ENCODE data around the gene TXNDC9.

DNA sequence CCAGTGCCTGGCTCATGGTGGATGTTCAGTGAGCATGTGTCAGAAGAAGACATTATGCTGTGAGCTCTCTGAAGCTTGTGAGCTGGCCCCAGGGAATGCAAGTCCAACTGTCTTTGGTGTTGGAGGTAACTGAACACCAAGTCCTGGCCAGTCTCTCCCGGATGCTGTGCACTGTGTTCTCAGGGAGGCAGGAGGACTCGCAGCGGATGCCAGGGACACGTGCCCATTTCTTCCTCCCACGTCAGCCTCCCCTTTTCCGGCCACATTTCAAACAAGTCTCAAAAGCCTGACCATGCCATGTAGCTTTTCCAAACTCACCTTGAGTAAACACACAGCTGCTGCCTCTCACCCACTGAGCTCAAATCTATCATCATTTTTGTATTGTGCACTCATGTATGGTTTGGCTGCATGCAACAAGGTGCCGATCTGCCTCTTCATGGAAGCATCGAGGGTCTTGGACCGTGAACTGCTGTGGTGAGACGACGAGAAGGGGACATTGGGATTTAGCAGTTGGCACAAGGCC lies 44.3 kb upstream of the MGAT4A start:
- PRO-cap: no peak

DNA sequence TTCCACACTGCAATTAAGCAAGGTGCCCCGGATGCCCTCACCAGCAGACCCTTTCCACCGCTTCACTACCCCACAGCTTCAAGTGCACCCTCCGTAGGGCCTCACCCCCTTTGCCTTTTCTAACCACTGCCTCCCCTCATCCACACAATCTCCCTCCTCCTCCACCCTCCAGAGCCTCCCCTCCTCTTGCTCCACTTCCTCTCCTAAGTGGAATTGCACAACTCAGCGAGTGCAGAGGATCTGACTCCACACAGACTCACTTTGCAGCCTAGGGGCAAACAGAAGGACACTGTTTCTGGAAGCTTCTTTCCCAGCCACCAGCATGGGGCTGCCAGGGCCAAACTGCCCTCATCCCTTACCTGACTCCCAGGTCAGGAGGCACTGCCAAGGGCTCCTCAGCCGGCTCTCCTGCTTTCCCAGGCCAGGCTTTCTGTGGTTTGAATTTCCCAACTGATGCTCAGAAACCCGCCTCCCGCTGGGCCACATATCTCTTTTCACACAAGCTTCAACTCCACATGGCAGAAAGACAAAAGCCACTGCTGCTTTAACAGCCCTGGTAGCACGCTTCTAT lies 74.6 kb upstream of the MGAT4A start:
- PRO-cap: no peak

- PRO-cap: no peak
These were observed 67.6 kb downstream of the CRACDL start for GRCh38 chr2:98868450-98868826.

DNA sequence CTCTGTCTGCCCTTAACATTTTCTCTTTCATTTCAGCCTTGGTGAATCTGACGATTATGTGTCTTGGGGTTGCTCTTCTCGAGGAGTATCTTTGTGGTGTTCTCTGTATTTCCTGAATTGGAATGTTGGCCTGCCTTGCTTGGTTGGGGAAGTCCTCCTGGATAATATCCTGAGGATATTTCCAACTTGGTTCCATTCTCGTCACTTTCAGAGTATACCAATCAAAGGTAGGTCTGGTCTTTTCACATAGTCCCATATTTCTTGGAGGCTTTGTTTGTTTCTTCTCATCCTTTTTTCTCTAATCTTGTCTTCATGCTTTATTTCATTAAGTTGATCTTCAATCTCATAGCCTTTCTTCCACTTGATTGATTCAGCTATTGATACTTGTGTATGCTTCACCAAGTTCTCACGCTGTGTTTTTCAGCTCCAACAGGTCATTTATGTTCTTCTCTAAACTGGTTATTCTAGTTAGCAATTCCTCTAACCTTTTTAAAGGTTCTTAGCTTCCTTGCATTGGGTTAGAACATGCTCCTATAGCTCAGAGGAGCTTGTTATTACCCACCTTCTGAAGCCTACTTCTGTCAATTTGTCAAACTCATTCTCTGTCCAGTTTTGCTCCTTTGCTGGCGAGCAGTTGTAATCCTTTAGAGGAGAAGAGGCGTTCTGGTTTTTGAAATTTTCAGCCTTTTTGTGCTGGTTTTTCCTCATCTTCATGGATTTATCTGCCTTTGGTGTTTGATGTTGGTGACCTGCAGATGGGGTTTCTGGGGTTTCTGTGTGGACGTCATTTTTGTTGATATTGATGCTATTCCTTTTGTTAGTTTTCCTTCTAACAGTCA lies 7.3 kb upstream of the C2orf15 start:
- PRO-cap: no peak

GRCh38 chr2:99335634-99336744 lies at the start of gene TXNDC9:
TXNDC9 (minus strand) TSS chr2:99336333.
- PRO-cap: bidirectional peak, plus-strand start at chr2:99336593, minus-strand start at chr2:99336331

DNA sequence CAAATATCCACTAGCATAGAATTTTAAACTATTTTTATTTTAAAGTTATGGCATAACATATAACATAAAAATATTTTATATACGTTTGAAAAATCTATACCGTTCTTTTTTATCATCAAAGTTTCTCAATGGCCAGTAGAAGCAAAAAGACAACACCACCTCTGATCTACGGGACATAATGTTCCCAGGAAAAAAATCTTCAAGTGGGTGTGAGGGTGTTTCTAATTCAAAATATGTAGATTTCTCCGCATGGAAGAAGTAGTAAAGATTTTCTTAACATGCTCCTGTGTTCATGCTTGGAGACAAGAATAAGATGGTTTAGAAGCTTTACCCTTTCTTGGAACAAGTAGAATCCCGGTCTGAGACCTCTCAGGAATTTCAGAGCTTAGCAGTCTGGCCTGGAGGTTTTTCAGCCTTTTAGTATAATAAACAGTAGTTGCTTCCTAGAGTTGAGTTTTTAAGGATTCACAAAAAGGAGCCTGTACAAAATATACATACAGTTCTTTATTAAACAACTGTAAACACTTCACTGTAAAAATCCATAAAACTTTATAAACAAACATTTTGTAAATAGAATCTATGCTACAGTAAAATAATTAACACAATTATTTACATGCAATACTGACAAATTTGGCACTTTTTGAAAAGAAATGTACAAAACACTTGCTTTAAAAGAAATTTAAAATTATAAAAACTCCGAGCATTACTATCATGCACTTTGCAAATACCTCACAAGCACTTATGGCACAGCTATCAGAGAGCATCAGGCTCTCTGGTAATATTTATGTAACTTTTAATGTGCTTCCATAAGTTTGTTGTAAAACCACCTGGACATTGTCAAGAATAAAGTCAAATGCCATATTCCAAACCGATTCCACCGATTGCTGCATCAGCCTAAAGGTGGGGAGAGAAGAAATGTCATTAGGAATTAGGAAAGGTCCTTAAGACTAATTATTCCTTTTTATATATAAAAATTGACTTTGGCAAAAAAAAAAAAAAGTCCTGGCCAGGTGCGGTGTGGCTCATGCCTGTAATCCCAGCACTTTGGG lies 63.6 kb downstream of the EIF5B start:
- PRO-cap: no peak

- PRO-cap: no peak
These were observed 65.5 kb downstream of the EIF5B start for GRCh38 chr2:99402471-99403316.

- PRO-cap: no peak
These were observed 68.1 kb downstream of the EIF5B start for GRCh38 chr2:99405214-99405801.

DNA sequence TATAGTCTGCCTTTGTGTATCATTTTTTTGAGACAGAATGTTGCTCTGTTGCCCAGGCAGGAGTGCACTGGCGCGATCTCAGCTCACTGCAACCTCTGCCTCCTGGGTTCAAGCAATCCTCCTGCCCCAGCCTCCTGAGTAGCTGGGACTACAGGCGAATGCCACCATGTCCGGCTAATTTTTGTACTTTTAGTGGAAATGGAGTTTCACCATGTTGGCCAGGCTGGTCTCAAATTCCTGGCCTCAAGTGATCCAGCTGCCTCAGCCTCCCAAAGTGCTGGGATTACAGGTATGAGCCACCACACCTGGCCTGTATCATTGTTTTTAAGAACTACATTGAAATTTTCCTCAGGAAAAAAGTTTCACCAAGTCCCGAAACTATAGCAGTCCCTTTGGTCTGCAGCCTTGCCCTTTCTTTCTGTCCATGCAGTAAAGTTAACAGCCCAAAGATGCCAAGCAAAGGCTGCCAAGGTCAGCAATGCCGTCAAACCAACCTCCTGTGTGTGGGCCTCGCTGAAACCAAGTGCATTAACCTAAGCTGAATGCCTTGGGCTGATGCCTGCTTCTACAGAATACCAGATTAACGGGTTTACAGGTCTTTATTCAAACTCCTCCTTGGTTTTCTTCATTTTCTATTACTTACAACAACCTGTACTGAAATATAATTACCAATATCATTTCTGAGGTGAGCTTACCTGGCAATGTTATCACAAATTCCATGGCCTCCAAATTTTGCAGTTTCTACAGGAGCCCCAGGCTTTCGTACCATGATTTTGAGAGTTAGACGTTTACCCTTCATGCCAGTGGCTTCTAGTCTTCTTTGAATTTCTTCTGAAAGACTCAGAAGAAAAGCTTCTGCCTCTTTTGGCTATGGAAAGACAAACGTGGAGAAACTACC lies 73.1 kb downstream of the EIF5B start:
- PRO-cap: no peak

DNA sequence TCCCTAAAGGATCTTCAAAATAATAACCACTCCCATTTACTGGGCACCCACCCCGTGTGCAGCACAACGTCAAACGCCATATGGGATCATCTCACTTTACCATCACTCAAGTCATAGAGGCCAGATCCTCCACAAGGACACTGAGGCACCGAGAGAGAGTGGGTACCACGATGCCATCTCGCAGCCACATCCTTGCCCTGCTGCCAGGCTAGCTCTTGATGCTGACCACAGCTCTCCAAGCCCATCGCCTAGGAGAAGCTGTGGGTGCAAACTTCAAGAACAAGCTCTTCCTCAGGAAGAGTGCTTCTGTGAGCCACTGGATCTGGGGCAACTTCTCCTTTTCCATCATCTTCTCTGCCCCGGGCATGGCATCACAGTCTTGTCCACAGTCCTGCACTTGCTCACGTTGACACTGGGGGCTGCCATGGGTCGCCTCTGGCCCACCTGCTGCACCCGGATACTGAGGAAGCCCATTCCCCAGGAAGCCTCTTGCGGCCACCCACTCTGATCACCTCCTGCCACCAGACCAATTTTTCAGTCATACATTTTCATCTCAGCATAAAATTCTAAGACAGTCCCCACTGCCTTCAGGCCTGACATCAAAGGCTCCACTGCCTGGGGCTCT lies 244.1 kb downstream of the AFF3 start:
- PRO-cap: no peak

DNA sequence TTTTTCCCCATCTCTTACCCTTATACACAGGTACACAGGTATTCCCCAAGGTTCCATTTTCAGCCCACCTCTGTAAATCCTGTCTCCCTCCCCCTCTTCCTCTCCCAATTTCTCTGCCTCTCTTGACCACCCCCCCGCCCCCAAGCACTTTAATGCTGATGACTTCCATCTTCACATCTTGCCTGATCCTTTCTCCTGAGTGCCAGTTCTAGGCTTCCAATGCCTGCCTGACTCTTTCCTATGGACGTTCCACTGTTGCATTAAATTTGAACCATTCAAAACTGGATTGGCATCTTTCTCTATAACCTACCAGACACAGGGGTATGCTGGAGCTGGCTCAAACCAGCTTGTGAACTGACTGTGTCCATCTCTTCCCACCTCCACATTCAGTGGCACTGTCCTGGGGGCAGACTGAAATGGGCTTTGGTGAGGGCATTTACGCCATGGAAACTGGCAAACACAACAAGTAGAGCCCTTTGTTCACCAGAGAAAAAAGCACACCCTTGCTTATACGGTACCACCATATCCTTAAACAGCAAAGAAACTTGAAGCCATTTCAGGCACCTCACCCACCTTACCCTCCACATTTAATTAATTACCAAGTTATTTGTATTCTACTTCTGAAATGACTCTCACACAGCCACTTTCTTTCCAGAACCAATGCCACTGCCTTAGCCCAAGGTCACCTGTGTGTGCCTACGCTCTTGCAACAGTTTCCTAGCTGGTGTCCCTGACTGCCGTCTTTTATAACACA lies 175.1 kb downstream of the AFF3 start:
- PRO-cap: no peak

DNA sequence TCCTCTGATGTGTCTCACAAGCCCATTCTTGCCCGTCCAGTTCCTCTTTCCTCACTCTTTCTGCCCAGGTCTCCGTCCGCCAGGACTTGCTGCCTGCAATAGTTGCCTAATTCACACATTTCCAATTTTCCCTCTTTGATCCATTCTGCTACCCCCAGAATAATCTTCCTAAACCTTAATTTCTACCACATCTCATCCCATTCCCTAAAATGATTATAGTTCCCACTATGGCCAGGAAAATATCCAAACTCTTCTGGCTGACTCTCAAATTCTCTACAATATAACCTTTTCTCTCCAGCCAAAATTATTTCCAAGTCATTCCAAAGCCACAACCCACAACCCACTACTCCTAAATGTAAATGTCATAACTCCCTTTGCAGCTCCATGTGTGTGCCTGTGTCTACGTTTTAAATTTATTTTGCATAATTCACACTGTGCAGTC lies 171.2 kb downstream of the AFF3 start:
- PRO-cap: no peak

DNA sequence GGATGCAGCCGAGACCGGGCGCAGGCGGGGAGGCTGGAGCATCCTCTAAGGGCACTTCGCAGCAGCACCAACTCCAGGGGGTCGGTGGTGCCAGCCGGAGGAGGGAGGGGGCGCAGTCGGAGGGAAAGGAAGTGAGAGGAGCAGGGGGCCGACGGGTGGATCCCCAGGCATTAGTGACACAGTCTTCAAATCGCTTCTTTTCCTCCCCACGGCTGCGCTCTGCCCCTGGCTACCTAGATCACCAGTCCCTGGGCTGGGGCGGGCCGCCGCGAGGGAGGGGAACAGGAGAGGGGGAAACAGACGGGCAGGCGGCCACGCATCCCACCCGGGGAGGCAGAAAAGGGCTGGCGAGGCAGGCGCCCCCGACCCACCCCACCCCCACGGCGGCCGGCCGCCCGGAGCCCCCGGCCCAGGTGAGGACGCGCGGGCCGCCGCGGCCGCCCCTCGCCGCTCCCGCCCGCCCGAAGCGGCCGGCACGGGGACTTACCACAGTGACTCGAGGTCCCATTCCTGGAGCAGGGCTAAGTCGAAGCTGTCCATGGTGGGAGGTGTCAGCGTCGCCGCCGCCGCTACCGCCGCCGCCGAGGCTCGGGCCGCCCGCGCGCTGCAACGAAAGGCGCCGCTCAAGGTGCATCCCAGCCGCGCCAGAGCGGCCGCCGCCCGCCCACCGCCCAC lies 38.3 kb downstream of the AFF3 start:
- PRO-cap: no peak

DNA sequence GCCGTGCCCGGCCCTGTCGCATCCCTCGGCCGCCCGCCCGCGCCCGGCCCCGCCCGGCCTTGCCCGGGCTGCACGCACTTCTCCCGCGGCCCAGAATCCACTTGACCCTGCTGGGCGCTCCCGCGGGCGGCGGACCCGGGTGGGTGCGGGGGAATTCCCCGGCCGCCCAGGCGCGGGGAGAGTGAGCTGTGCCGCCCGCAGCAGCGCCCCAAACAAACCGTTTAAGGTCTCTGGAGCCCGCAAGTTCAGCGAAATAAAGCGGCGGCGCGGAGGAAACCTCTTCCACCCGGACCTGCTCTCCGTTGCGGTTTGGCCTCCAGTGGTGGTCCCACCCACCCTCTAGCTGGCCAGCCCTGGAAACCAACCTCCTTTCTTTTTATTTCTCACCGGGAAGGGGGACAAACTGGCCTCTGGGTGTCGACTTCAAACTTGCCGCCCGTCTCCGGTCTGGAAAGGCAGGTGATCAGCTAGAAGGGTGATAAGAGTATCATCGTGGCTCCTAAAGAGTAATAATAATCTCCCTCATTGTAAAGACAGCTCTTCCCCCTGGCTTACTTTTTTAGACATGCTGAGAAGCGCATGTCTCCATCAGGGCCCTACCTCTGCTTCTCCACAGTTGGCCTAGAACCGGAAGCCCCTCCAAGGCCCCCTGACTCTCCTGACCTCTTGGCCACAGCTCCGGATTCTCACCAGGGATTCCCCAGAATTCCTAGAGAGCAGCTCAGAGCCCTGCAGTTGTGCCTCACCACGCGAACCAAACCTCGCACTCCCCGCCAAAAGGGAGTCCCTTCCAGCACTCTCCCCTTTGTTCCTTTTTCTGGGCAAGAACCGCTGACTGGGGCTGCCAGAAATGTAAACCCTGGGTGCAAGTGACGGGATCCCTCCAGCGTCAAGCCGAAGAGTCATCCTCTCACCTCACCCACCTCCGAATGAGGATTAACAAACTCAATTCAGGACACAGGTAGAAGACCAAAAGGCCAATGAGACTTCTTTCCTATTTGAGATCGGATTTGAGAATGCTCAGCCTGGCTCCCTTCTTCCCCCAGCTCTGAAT lies 36.9 kb downstream of the AFF3 start:
- PRO-cap: bidirectional peak, plus-strand start at position 153 of the sequence, minus-strand start at position 45 of the sequence

GRCh38 chr2:100106226-100107069 lies 35.9 kb downstream of the AFF3 start:
- PRO-cap: no peak

- PRO-cap: no peak
These were observed 51.1 kb upstream of the AFF3 start for GRCh38 chr2:100193447-100193993.

DNA sequence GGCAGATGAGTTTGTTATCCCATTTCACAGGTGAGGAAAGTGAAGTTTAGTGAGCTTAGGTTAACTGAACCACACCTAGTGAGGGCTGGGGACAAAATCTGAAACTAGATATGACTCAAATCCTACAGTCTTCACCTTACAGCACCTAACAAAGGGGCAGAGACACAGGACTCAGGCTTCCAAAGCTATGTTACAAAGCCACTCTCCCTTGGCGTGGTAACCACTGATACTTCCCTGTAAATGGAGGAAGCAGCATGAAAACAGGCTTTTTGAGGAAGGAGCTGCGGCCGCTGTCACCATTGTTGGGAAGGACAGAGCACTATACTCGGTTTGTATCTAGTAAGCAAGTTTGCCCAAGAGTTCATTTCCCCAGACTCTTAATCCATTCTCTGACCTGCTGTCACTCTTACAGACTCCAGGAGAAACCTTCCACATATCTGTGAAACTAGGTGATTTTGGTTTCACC lies 60.3 kb downstream of the LONRF2 start:
- PRO-cap: no peak

DNA sequence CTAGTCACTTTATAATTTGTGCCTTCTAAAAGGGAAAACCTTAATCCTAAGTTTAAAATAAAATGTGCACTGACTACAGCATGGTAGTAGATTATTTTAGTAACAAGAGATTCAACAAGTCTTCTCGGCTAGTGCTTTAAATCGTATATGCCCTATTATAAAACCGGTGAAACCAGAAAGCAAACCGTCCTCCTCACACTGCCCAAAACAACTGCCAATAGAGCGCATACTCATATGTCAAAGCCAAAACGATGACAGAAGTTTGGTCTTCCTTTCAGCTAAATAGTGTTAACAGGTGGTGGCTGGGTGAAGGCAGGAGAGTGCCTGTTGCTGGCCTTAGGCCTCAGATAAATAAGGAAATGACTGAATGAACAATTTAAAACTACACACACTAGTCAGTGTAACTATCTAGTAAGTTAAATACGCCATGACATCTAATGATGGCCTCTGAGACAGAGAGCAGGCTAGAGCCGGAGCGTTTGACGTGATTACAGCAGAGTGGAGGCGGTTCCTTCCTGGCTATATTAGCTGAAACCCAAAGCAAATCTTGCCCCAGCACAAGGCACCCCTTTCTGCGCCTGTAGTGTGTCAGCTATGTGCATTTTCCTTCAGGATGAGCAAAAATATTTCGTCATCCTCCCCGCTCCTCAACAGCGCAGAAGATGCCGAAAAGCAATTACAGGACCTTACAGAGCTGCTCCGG lies 1.7 kb downstream of the LONRF2 start:
- PRO-cap: no peak

DNA sequence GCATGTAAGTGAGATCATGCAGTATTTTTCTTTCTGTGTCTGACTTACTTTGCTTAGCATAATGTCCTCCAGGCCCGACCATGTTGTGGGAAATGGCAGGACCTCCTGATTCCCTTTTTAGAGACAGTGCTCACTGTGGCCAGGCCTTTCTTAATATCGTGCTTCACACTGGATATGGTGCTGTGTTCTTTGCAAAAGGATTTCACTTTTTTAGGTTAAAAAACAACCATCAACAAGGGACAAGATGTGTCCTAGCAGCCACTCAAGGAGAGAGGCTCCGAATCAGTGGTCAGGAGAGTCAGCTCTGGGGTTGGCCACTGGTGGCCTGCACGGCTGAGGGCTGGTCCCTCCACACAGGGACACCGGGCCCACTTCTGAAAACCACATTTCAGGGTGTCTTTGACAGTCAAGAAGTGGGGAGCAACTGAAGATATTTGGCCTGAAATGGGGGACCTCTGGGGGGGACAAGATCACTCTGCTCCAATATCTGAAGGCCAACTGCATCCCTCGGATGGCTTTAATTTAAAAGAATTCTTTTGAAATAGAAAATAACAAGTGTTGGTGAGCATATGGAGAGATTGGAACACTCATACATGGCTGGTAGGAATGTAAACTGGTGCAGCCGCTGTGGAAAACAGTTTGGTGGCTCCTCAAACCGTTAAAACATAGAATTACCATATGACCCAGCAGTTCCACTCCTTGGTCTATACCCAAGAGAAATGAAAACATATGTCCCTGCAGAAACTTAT lies 59.8 kb downstream of the NPAS2 start:
- PRO-cap: no peak

DNA sequence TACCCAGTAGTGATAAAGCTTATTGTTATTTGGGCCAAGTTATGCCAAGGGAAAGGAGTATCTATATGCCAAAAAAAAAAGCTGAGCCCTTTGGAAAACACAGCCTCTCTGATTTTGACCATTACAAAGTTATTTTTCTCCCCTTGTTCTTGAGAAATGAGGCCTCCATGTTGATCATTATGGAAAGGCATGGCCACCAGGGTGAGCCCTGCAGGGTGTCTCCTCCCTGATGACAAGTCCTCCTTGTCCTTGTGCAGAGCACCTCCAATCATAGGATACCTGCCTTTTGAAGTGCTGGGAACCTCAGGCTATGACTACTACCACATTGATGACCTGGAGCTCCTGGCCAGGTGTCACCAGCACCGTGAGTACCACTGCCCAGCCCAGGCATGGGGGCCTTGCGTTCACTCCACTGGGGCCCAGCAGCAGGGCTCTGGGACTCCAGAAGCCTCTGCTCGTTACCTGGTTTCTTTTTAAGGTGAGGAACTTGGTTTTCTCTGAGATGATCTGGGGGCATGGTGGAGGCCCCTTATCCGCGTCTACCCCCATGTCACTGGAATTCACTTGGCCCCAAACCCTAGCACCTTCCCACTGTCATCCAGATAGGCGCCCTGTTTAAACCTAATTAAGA lies 36.6 kb upstream of the RPL31 start:
- PRO-cap: no peak